Skeletal muscle tissue (tissue), 7 donors: ENCODE measurements around a stretch of chr3.

DNA sequence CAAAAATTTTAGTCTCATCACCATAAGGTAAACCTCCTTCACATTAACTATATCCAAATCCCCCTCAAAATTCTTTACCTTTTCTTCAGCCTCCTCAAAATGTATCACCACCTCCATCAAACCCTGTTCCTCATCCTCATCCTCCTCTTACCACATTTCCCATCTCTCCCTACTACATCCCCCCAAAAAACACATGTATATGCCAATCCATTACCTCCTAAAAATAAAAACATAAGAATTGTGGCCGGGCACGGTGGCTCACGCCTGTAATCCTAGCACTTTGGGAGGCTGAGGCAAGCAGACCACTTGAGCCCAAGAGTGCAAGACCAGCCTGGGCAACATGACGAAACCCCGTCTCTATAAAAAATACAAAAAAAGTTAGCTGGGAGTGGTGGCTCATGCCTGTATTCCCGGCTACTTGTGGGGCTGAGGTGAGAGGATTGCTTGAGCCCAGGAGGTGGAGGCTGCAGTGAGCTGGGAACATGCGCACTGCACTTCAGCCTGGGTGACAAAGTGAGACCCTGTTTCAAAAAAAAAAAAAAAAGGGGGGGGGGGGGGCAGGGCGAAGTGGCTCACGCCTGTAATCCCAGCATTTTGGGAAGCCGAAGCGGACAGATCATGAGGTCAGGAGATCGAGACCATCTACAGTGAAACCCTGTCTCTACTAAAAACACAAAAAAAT, 4.2 kb downstream of the ZNF148 start:
- PRO-cap, 3 experiments: no peak in any of the 3 experiments
- RAMPAGE, long total RNA: no peak
- RRBS, 2 experiments: no CpG with 5 or more reads among the region's 12 CpGs

DNA sequence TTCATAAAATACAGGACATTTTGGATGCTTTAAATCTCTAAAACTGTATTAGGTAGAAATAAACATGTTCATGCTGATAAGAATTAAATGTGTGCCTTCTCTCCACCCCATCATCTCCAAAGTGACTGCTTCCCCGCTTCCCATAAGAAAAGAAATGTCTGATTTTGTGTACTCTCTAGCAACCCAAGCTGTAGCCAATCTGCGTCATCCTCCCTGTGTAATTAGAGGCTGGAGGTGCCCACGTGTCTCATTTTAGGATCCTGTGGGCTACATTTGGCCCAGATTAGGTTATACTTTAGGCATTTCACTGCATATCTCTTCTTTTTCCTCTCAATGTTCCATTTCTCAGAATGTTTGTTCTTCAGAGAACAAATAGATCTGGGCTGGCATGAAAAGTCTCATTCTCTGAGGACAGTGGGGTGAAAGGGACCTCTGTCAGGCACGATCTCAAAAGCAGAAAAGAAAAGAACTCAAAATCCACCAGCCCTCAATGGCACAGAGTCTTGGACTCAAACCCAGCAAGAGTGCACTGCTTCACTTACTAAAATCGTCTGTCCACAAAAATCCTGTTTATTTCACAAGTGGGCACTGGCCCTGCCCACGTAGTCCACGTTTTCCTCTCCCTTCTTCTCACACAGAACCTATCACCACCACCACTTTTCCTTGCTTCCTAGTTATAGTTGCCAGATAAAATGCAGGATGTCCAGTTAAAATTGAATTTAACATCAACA, 19.4 kb upstream of the ZNF148 start:
- PRO-cap, 3 experiments: no peak in any of the 3 experiments
- RAMPAGE, long total RNA: no peak
- RRBS, 2 experiments: no CpG with 5 or more reads among the region's 7 CpGs

DNA sequence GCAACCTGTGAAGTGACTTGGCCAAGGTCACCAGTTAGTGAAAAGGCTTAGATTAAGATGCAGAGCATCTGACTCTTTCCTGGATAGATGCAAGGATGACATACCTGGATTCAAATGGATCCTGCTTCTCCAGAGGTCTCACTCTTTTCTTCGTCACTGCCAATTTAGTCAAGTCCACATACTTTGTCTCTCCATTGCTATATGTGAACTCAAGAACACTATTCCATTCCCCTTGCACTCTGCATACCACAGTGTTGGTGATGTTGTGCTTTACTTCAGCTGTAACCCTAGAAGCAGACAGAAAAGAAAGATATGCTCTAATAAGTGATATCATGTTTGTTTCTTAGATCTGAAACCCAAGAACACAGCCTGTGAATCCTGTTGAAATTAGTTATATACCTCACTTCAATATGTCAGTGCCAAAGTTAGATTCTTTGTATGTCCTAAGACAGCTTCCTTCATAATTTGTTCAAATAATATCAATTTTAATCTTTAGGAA, 18.4 kb upstream of the SNX4 start:
- PRO-cap, 3 experiments: no peak in any of the 3 experiments
- RAMPAGE, long total RNA: no peak
- RRBS, 2 experiments: no CpG with 5 or more reads among the region's 1 CpG

- PRO-cap, 3 experiments: no peak in any of the 3 experiments
- RAMPAGE, long total RNA: no peak
- RRBS, 2 experiments: no CpG with 5 or more reads among the region's 9 CpGs
Measured at GRCh38 chr3:125603000-125603552, 7.8 kb upstream of the OSBPL11 start.

DNA sequence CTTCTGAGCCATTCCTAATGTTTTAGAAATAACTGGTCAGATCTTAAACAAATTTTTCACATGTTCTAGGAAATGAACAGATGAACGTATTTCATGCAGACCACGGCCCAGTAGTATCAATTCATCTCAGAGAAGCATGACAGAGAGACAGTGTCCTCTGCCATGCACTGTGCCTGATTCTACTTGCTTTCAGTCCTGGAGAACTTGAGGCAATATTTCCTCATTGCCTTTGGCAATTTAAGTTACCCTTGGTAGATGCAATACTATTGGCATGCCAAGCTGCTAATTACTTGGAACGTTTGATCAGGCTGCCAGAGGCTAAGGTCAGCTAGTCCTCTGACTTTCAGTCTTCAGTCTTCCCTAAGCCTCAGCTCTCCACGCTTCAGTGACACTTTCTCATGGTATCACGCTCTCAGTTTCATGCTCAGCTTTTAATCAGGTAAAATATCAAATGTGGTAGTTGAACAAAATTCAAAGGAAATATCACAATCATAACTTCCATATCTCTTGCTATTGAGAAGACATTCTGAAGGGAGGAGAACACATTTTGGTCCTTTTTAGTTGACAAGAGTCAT, 13.1 kb upstream of the OSBPL11 start:
- PRO-cap, 3 experiments: peak in 1 of 3 experiments; most common plus-strand start position 346 of the sequence (in 1); most common minus-strand start position 181 of the sequence (in 1)
- RAMPAGE, long total RNA: no peak
- RRBS, 2 experiments: no CpG with 5 or more reads among the region's 5 CpGs

- PRO-cap, 3 experiments: no peak in any of the 3 experiments
- RAMPAGE, long total RNA: no peak
- RRBS, 2 experiments: no CpG with 5 or more reads among the region's 5 CpGs
Measured at GRCh38 chr3:126167440-126168084, 12.8 kb downstream of the ALDH1L1 start.

DNA sequence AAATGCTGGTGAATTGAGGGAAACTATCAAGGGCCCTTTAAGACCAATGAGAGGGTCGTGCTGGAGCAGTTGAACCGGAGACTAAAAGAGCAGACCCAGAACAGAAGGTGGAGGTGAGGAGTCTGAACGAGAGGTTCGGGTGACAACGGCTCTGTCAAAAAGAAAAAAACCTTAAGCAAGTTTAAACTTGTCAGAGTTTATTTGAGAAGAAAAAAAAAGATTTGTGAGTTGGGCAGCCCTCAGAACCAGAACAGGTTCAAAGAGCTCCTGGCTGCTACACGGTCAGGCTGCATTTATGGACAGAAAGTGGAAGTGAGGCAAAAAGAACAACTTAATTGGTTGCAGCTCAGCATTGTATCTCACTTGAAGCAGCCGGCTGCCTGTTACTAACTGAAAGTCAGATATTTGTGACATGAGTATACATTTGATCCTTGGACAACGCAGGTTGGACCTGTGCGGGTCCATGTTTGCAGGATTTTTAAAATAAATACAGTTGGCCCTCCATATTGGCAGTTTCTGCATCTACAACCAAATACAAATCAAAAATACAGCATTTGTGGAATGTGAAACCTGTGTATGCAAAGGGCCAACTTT, 7.4 kb upstream of the ALDH1L1 start:
- PRO-cap, 3 experiments: no peak in any of the 3 experiments
- RAMPAGE, long total RNA: no peak
- RRBS, 2 experiments: no CpG with 5 or more reads among the region's 9 CpGs

DNA sequence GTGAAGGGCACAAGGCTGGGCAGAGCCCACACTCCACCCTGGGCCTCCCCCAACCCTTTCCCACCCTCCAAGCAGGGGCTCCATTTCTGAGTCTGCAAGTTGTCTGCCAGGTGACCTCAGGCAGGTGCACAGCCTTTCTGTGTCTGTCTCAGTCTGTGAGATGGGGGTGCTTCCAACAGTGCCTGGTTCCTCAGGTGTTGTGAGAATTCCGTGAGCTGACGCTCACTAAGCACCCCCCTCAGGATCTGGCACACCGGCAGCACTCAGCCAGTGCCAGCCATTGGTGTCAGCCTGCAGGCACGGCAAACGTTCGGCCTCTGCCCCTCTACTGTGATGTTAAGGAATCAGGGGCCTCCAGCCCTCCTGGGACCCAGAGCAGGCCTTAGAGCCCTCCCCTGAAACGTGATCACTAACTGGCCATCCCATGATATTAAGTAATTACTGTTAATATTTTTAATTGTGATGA, 2.4 kb downstream of the KLF15 start:
- PRO-cap, 3 experiments: peak in 1 of 3 experiments; most common plus-strand start position 280 of the sequence (in 1)
- RAMPAGE, long total RNA: no peak
- RRBS, 2 experiments: no CpG with 5 or more reads among the region's 7 CpGs

GRCh38 chr3:126440842-126441408, 34.8 kb downstream of the ZXDC start:
- PRO-cap, 3 experiments: no peak in any of the 3 experiments
- RAMPAGE, long total RNA: no peak
- RRBS, 2 experiments: no CpG with 5 or more reads among the region's 13 CpGs

- PRO-cap, 3 experiments: peak in 1 of 3 experiments; most common plus-strand start chr3:126468545 (in 1); most common minus-strand start chr3:126468425 (in 1)
- RAMPAGE, long total RNA: no peak
- RRBS, 2 experiments: no CpG with 5 or more reads among the region's 12 CpGs
Measured at GRCh38 chr3:126468178-126468870, 7.4 kb downstream of the ZXDC start.

GRCh38 chr3:126487117-126487416, 11.4 kb upstream of the ZXDC start:
- PRO-cap, 3 experiments: no peak in any of the 3 experiments
- RAMPAGE, long total RNA: no peak
- RRBS, 2 experiments: 8 to 11% methylated on average over 2 of the region's 6 CpGs

DNA sequence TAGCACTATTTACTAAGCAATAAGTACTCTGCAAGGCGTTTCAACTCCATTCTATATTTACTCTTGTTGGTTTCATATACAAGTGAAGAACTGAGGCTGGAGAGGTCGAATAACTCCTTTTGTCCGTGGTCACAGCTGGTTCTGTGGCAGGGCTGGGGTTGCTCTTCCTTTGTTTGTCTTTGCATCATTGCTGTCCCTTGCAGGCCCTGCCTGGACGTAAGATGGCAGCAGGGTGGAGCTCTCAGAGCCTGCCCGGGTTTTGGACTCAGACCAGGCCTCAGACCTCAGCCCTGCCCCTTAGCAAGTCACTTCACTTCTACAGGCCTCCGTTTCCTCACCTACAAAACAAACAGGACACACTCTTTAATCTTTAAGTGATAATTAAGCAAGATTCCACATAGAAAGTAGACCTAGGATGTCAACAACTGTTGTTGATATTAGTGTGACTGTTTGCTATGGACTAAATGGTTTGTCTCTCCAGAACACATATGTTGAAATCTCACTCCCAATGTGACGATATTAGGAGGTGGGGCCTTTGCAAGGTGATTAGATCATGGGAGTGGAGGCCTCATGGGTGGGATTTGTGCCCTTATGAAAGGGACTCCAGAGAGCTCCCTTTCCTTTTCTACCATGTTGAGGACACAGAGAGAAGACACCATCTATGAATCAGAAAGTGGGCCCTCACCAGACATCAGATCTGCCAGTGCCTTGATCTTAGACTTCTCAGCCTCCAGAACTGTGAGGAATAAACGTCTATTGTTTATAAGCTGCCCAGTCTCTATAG, 65.5 kb upstream of the PLXNA1 start:
- PRO-cap, 3 experiments: no peak in any of the 3 experiments
- RAMPAGE, long total RNA: no peak
- RRBS, 2 experiments: no CpG with 5 or more reads among the region's 8 CpGs

- PRO-cap, 3 experiments: no peak in any of the 3 experiments
- RAMPAGE, long total RNA: no peak
- RRBS, 2 experiments: no CpG with 5 or more reads among the region's 7 CpGs
Measured at GRCh38 chr3:126961192-126961546, 21.7 kb upstream of the PLXNA1 start.

DNA sequence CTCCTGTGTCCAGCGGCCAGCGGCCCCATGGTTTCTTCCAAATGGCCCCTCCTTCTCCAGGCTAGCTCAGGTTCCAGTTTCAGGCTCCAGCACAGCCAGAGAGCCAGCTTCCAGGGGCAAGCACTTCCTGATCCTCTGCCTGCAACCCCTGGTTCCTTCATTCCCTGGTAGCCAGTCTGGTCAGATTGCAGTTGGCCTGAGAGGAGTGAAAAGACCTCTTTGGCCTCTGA, 21.0 kb upstream of the PLXNA1 start:
- PRO-cap, 3 experiments: no peak in any of the 3 experiments
- RAMPAGE, long total RNA: no peak
- RRBS, 2 experiments: no CpG with 5 or more reads among the region's 2 CpGs

GRCh38 chr3:127035139-127036232, 52.6 kb downstream of the PLXNA1 start:
- PRO-cap, 3 experiments: no peak in any of the 3 experiments
- RAMPAGE, long total RNA: no peak
- RRBS, 2 experiments: no CpG with 5 or more reads among the region's 24 CpGs

- PRO-cap, 3 experiments: no peak in any of the 3 experiments
- RAMPAGE, long total RNA: no peak
- RRBS, 2 experiments: 75 to 87% methylated on average over 1 to 4 of the region's 10 CpGs
Measured at GRCh38 chr3:127526641-127527179, 63.8 kb downstream of the TPRA1 start.

DNA sequence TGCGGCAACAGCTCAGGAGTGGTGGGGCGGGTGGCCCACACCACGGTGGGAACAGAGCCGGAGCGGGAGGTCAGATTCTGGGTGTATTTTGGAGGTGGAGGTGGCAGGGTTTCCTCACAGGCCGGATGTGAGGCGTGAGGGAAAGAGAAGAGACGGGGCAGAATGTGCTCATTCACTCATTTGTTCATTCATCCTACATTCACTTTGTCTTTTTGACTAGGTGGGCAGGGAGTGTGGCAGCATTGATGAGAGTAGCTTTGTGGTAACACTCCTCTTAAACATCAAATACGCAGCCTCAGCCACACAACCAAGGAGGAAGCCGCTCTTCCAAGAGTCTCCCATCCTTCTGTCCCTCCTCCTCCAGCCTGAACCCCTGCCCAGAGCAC, 46.8 kb downstream of the TPRA1 start:
- PRO-cap, 3 experiments: no peak in any of the 3 experiments
- RAMPAGE, long total RNA: no peak
- RRBS, 2 experiments: 94 to 96% methylated on average over 3 of the region's 10 CpGs

- PRO-cap, 3 experiments: no peak in any of the 3 experiments
- RAMPAGE, long total RNA: no peak
- RRBS, 2 experiments: no CpG with 5 or more reads among the region's 8 CpGs
Measured at GRCh38 chr3:127574096-127574682, 16.3 kb downstream of the TPRA1 start.

DNA sequence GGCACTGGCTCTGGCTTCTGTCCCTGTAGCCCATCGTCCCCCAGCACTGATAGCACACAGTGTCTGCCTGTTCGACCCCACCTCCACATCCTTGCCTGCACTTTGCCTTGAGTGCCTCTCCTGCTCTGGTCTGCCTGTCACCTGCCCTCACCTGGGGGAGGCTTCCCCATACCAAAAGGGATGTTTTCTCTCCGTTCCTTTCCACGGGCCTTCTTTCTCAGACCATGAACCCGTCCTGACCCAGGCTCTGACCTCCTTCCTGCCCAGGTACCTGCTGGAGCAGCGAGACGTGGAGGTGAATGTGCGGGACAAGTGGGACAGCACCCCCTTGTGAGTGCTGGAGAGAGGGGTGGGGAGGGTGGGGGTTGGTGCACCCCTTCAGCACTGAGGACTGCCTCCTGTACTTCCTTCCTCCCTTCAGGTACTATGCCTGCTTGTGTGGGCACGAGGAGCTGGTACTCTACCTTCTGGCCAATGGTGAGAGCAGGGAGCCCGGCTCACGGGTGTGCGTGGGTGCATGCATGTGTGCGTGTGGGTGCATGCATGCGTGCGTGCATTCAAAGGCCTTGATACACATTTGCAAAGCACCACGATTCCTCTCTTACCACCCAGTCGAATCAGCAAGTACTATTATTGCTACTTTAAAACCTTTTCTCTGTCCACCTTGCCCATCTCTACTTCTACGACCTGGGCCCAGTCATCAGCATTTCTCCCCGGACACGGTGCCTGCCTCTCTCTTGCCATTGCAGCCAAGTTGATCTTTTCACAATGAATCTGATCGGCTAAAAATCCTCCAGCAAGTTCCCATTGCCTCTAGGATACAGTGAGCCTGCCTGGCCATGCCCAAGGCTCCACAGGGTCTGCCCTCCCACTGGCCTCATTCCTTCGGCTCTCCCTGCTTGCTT, 1.6 kb downstream of the ABTB1 start:
- PRO-cap, 3 experiments: no peak in any of the 3 experiments
- RAMPAGE, long total RNA: no peak
- RRBS, 2 experiments: no CpG with 5 or more reads among the region's 22 CpGs

DNA sequence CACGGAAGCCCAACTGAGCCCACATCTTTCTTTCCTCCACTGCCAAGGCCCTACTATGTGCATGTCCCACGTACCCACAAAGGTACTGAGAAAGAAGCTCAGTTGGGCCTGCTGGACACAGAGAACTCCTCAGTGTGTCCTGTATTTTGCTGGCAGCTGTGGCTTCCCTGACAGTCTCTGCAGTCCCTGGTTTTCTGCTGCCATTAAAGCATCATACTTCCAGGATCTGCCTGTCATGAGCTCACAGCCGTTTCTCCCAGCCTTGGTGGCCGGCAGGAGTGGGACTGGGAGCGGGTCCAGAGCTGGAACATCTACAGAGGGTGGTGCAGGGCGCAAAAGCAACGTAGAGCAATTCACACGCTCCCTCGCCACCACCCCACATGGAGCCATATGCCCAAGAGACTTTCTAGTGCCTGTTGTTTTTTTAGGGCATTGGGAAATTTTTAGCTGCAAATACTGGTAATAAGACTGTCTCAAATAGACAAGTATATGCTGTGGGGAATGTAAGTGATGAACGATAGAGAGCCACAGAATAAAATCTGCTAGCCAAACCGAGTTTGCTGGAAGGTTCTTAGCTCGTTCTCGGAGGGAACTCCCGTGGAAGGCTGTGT, 33.6 kb downstream of the ABTB1 start:
- PRO-cap, 3 experiments: no peak in any of the 3 experiments
- RAMPAGE, long total RNA: no peak
- RRBS, 2 experiments: no CpG with 5 or more reads among the region's 14 CpGs